ENCODE results near the gene DDX1.

- PRO-cap, result no peak
These were observed 47.5 kb downstream of the TRIB2 start for GRCh38 chr2:12764039-12764800.

DNA sequence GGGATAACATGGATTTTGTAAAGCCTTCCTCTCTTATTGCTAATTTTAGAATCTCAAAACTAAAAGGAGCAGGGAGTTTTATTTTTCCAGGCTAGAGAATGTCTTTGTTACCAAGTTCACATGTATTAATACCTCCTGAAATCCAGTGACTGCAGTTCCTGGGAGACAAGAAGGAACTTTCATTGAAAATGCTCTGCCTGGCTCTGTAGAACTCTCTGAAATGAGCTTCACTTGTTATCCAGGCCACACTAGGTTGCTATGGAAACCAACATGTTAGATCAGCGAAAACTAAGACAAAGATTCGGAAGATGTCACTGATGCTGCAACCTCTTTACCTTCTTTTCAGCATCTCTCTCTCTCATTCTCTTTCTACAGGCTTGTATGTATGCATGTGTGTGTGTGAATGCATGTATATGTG, 218.4 kb downstream of the TRIB2 start:
- PRO-cap, result unidirectional peak, minus-strand start at position 215 of the sequence

DNA sequence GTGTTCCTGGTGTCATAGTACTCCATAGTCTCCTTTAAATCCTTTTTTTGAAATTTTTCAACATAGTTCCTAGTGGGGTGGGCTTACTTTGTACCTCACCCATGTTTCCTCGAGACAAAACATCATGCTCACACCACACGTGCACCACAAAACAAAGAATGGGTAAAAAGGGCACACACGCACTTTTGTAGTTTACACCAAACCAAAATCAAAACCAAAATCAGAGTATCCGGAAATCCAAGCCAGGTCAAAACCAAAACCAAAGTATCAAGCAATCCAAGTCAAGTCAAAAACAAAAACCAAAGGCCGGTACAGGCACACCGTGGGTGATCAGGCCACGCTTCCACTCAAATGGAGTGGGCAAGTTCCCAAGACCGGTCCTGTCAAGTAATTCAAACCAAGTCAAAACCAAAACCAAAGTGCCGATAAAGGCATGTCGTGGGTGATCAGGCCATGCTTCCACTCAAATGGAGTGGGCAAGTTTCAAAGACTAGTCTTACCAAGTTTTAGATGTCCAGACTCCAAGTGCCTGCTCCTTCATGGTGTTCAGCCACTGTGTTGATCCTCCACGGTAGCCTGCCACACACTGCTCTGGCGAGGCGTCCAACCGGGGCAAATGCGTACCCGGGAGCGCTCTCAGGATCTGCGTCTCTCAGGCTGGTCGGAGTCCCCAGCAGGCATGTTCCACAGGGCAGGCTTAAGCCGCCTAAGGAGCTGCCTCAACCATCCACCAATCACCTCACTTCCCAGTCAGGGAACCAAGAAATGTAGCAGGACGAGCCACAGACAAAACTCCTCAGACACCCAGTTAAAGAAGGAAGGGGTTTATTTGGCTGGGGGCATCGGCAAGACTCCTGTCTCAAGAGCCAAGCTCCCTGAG, 815.8 kb downstream of the TRIB2 start:
- PRO-cap, result no peak

DNA sequence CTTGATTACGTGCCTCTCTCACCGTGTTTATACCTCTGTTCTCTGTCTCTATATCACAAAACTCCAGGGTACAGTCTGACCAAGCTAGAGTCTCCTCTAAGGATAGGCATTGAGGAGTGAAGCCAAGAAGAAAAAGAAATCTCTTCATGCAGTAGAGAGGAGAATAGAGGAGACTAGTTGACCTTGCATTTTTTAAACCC, 267.9 kb upstream of the LRATD1 start:
- PRO-cap, result no peak

DNA sequence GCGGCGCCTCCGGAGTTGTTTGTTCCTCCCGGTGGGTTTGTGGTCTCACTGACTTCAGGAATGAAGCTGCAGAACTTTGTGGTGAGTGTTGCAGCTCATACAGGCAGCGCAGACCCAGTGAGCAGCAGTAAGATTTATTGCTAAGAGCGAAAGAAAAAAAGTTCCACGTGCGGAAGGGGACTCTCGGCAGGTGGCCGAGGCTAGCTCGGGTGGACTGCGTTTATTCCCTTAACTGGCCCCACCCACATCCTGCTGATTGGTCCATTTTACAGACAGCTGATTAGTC, 240.3 kb downstream of the LRATD1 start:
- PRO-cap, result no peak

DNA sequence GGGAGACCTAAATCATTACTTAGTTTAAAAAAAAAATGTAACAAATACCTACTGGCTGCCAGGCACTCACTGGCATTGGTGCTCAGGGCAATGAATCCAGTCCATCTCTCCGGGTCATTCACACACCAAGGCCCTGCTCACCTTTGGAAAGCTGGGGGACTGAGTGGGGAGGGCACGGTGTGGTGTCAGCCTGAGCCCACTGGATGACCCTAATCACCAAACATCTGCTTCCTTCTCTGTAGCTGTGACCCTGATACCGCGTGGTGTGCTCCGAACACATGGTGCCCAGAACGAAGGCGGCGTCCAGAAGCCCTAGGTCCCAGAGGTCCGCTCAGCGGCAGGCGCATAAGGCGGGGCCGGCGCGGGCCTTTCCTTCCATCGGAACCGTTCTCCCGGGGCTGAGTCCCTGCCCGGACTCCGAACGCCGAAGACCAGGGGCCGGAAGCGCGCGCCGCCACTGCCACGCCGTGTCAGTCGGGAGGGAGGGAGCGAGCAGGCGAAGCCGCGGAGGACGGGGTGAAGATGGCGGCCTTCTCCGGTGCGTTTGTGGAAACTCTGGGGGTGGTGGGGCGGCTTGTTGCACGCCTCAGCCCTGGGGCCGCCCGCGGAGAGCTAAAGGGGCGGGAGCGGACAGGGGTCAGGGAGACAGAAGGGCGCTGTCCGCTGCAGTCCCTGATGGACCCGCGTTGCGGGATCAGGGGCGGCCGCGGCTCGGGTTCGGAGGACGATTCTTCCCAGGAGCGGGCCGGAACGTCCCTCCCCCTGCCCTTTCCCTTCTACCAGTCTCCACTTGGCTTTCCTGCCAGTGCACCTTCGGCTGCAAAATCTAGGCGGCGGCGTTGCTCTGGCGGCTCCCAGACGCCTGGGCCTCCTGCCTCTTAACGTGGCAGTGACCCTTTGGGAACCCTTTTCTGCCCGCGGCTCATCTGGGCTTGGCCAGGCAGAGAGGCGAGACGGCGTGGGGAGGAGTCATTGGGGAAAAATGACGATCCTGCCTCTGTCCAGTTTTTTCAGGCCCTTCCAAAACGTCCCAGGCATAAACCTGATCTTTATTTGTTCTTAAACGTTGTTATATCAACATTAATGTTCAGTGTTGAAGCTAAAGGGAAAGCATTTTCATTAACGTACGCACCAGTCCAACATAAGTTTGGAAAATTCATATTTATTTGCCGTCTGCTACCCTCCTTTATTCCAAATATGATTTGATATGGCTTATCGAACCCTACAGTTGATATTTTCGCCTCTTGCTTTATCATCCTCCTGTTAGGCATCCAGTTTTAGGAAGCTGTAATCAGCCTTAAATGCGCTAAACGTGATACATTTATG, at the start of gene DDX1:
Gene DDX1, plus strand, starts transcription at position 457 of the 1,326 bp plus-strand sequence.
- PRO-cap, result bidirectional peak, plus-strand start at position 470 of the sequence, minus-strand start at position 323 of the sequence; bidirectional peak, plus-strand start at position 954 of the sequence, minus-strand start at position 899 of the sequence

DNA sequence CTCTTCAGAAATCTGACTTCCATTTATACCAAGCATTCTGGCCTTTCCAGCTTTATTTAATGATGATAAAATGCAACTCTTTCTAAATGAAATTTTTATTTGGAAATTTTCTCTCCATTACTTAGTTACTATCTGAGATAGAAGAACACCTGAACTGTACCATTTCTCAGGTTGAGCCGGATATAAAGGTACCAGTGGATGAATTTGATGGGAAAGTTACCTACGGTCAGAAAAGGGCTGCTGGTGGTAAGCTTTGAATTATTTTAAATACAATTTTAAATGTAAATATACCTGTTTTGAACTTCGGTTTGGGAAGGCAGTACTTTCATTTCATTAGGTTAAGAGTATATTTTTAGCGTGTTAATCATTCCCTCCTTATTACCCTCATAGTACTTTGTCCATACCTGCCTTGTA, 38.2 kb downstream of the DDX1 start:
- PRO-cap, result no peak

DNA sequence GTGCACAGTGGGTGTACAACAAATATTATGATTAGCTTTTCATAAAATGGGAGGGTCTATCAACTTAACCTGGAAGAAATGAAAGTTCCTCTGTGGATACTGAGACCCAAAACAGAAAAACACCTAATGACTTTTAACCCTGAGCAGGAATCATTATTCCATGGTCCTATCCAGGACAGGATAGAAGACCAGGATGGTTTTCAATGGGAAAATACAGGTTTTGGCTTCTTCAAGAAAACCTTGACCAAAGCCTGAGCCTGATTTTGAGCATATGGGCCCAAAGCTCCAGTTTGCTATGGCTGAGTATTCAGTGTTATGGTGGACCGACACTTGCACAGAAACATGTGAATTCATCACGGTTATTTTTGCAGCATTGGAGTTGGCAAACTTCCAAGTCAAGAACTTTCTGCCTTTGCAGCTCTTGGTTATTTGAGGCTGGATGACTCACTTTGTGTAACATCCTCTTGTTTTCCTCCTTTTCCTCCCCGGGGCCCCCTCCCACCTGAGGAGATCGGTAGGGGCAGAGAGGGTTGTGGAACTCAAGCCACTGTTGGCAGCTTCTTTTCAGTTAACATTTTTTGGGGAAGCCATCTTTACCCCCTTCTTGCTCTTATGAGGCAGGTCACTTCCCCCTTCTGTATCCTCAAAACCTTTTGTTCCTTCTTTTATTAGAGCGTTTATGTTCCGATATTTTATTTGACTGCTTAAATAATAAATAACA, 48.5 kb downstream of the DDX1 start:
- PRO-cap, result no peak

GRCh38 chr2:15941116-15941380, 698 bp downstream of the MYCN start:
- PRO-cap, result no peak

DNA sequence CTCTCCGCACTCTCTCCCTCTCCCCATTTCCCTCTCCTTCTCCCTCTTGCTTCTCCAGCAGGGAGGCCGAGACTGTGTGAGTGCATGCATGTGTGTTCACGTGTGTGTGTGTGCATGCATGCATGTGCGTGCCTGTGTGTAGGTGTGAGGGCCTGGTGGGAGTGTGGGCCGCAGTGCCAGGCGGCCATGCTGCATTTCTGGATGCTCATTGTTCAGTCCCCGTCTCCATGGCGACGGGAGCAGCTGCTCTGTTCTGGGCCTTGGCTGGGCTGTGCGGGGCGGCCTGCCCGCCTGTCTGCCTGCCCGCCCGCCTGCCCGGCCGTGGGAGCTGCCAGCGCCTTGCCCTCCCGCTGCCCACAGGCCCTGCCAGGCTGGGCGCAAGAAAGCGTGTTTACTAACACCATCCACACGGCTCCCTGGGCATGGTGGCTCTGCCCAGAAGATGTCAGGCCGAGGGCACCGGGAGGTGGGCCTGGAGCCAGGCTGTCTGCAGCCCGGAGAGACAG, 43.9 kb downstream of the MYCN start:
- PRO-cap, result bidirectional peak, plus-strand start at position 251 of the sequence, minus-strand start at position 199 of the sequence

- PRO-cap, result no peak
These were observed 49.3 kb downstream of the MYCN start for GRCh38 chr2:15989592-15990071.

- PRO-cap, result bidirectional peak, plus-strand start at chr2:16006690, minus-strand start at chr2:16006541
These were observed 66.0 kb downstream of the MYCN start for GRCh38 chr2:16006203-16006954.

DNA sequence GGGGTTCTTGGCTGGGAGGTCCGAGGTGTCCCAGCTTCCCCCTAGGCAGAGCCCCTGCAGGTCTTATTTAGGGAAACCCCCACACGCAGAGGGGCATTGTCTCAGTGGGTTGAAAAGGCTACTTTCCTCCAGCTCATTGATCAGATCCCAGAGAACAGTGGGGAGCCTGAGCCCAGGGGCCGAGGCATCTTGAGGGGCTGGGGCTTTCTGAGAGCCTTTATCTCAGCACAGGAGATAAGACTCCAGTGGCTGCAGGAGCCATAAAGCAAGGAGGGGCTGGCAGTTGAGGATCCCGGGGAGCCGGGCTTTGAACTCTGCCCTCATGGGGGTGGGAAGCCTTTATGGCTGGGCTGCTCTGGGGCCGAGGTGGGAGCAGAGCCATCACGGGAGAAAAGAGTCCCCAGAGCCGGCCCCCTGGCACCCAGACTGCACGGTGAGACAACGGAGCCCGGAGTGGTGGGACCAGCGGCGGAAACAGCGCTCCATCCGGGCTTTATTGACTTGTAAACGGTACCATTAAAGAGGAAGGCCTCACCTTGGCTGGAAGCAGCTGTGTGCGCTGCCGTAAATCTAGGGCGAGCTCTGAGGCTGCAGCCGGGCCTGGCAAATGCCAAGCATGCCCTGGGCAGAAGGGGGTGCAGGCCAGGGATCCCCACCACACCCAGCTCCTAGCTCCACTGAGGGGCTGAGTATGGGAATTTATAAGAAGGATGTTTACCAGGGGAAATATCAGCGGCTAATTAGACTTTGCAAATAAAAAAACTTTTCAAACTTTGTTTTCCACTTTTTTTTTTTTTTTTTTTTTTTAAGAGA, 162.6 kb downstream of the MYCN start:
- PRO-cap, result no peak

- PRO-cap, result bidirectional peak, plus-strand start at chr2:16216188, minus-strand start at chr2:16216085
These were observed 275.6 kb downstream of the MYCN start for GRCh38 chr2:16215803-16216495.

DNA sequence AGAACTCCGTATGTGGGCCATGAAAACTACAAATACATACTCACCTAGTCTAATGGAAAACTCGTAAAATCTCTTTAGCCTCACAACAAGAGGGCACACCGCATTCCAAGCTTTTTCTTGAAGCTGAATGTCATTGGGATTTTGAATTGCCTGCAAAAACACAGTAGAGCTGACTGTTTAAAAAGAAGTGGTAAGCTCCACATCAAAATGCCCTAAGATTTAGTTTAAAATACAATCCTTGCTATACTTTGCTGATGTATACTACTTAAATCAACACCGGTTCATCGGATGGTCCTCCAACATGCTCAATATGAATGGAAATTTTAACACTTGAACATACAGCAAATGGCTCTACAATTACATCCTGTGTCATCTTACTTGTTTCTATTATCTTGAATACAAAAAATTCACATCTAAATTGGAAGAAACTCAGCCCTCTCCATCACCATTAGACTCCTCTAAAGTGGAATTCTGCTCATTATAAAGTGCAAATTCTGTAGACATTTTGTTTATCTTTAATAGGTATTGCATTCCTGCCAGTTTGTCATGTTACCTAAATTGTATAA, 101.6 kb downstream of the CYRIA start:
- PRO-cap, result no peak

GRCh38 chr2:16612499-16613068, 53.0 kb downstream of the CYRIA start:
- PRO-cap, result no peak

- PRO-cap, result no peak
These were observed 45.0 kb downstream of the CYRIA start for GRCh38 chr2:16620350-16621304.

GRCh38 chr2:16621345-16622174, 44.1 kb downstream of the CYRIA start:
- PRO-cap, result no peak

DNA sequence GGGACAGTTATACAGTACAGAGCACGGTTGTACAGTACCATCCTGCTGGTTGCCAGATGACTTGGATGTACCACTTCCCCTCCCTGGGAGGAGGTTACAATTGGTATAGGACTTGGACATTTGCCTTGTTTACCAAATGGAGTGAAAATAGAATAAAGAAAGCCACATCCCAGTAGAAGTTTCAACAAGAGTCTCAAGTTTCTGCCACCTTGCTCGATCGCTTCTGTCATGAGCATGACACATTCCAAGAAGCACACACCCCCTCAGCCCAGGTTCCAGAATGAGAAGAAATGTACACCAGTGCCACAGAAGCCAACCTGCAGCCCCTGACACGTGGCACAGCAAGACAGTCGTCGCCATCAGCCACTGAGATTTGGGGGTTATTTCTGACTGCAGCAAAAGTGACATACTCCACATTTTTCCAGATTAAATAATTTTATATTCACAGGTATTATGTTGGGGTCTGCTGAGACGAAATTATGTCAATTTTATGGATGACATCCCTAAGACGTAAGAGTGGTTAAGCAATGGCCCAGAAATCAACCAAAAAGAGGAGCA, 15.8 kb downstream of the CYRIA start:
- PRO-cap, result no peak

- PRO-cap, result no peak
These were observed 12.5 kb downstream of the CYRIA start for GRCh38 chr2:16653035-16653583.